A172 (cell line): ENCODE data around the gene TARBP1.

- RAMPAGE, long total RNA, result no peak
Measured at GRCh38 chr1:232620190-232620850, 9.6 kb downstream of the SIPA1L2 start.

DNA sequence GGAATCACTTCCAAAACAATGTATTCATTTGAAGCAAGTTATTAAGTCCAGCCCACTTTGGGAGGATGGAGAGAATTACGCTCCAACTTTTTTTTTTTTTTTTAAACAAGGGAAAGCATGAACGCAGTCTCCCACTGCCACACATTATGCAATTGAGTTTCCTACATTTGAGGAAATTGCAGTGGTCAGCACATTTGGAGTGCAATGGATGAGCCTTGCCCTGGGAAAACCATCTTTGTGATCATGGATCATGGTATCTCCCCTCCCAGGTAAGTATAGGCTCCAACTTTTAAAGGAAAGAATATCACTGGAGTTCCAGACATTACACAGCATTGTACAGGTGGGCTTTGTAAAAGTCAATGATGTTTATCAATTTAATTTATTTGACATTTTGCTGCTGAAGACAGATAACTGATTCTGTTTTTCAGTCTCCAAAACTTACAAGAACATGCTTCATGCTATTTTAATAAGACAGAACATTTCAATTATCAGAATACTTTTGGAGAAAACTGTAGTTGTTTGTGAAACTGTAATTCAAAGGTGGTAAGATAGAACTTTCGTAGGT is 26.8 kb downstream of the MAP10 start:
- RAMPAGE, long total RNA, result no peak

- RAMPAGE, long total RNA, result no peak
Measured at GRCh38 chr1:232965508-232966199, 15.2 kb downstream of the NTPCR start.

GRCh38 chr1:232968817-232969493 is 18.5 kb downstream of the NTPCR start:
- RAMPAGE, long total RNA, result no peak

- RAMPAGE, long total RNA, result no peak
Measured at GRCh38 chr1:233081693-233082146, 131.3 kb downstream of the NTPCR start.

DNA sequence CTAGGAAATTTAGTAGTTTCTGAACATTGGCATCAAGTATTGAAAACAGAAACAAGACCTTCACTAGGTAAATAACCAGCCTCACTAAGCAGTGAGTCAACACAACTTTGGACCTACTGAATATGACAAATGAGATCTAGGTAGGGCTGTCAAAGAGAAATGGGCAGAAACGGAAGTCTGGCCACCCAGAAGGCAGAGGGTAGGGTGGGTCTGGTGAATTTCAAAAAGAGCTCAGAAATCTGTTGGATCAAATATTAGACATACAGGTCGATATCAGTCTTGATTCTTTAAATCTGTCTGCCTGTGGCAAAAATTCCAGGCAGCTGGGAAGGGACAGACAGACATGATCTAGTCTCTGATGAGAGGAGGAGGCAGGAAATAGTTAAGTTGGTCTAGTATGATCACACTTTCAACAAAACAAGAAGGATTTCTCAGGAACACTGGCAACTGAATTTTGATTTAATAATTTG is 134.3 kb upstream of the KCNK1 start:
- RAMPAGE, long total RNA, result no peak

DNA sequence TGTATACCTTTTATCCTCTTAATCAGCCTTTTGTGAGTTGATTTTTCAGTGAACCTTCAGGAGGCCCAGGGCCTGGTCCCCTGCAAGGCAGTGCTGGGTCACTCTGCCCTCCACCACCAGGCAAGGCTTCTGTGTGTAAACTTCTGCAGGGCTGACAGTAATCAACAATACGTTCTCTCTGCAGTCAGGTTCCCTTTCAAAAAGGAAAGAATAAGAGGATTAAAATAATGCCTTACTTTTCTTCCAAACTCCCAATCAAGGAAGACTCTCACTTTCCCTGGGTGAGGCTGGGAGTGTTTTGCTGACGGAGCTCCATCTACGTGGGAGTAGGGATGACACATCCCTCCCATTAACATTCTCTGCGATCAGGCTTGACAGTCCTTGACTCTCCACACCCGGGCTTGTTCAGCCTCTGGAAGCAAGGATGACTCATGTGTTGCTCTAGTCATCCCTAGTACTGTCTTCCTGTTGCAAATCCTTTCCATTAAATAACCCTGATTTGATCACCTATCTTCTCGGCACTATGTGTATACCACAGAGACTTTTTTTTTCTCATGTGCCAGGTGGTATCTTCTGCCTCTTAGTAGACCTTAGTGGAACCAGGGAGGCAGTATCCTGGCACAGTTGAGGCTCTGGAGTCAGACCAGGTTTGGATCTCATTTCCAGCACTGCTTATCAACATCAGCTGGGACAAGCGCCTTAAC is 70.3 kb upstream of the KCNK1 start:
- RAMPAGE, long total RNA, result no peak

GRCh38 chr1:233646119-233646776 is 32.3 kb downstream of the KCNK1 start:
- RAMPAGE, long total RNA, result no peak

GRCh38 chr1:233654599-233655068 is 40.7 kb downstream of the KCNK1 start:
- RAMPAGE, long total RNA, result no peak

DNA sequence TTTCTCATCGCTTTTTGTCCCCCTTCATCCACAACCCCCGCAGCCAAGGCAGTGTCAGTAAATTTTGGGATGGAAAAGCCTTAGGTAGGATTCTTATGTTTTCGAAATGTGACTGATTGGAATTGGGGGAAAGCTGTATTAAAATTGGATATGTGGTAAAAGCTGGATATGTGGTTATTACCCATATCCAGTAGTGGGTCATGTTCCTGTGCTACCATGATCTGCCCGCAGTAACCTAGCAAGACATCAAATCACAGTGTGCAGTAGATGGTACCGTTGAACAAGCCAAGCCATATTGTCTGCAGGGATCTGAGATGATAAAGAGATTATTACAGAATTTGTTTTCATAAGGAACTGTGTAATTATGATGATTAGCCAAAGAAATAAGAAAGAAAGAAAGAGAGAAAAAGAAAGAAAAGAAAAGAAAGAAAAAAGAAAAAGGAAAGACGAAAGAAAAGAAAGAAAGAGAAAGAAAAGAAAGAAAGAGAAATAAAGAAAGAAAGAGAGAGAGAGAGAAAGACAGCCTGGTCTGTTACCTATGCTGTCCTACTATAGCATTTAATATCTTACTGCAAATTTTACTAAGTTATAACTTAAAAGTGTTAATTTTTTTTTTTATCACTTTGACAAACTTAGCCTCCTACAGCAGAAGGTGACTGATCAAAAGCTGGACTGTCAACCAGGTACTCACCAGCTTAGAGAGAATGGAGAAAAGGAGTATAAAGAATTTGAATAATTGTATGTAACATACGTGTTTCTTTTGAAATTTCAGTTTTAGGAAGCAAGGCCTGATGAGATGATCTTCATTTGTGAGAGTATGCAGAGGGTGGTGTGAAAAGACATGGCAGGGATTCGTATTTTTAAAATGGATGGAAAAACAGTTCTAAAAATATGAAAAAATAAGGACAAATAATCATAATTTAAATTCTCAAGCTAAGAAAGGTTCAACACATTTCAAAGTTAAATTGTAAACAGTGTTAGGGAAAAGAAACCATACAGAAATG is 43.6 kb downstream of the KCNK1 start:
- RAMPAGE, long total RNA, result no peak

DNA sequence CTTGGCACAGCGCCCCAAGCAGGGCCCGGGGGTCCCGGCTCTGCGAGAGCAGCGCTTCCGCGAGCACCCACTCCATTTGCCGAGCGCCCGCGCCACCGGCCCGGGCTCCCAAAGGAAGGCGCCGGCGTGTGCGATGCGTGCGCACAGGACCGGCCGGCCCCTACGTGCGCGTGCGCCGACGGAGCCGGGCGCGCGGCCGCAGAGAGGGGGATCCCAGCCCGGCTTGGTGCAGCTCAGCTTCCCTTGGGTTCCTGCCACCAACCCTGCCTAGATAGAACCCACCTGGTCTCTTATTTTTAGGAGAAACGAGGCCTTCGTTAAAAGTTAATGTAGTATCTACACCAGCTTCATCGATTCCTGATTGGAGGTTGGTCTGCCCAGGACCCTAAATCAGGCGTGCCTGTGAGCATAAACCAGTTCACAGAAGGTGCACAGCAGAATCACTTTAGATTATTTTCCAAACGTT is at the start of gene TARBP1:
Gene TARBP1 (minus strand): TSS at position 152 of the 466 bp plus-strand sequence.
- RAMPAGE, long total RNA, result no peak

DNA sequence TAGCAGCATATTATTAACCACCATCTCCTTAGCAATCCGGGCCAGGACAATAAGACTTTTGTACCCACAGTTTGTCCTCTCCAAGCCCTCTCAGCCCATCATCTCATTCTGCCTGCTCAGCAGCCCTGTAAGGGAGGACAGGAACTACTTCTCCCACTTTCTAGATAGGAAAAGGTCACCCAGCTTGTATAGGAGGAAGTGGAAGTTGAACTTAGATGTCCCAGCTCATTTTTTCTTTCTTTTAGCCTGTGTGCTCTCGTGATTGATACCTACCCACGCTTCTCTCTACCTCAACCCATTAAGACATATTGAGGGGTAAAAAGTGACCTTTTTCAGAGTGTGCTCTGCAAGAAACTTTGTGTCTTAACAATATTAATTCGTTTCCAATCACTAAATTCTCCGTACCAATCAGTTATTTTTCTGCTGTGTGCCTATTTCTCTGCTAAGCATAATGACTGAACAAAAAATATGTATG is 49.6 kb upstream of the TARBP1 start:
- RAMPAGE, long total RNA, result no peak

GRCh38 chr1:234538412-234538771 is 59.4 kb upstream of the TARBP1 start:
- RAMPAGE, long total RNA, result no peak

- RAMPAGE, long total RNA, result no peak
Measured at GRCh38 chr1:234545449-234546424, 64.2 kb downstream of the IRF2BP2 start.

DNA sequence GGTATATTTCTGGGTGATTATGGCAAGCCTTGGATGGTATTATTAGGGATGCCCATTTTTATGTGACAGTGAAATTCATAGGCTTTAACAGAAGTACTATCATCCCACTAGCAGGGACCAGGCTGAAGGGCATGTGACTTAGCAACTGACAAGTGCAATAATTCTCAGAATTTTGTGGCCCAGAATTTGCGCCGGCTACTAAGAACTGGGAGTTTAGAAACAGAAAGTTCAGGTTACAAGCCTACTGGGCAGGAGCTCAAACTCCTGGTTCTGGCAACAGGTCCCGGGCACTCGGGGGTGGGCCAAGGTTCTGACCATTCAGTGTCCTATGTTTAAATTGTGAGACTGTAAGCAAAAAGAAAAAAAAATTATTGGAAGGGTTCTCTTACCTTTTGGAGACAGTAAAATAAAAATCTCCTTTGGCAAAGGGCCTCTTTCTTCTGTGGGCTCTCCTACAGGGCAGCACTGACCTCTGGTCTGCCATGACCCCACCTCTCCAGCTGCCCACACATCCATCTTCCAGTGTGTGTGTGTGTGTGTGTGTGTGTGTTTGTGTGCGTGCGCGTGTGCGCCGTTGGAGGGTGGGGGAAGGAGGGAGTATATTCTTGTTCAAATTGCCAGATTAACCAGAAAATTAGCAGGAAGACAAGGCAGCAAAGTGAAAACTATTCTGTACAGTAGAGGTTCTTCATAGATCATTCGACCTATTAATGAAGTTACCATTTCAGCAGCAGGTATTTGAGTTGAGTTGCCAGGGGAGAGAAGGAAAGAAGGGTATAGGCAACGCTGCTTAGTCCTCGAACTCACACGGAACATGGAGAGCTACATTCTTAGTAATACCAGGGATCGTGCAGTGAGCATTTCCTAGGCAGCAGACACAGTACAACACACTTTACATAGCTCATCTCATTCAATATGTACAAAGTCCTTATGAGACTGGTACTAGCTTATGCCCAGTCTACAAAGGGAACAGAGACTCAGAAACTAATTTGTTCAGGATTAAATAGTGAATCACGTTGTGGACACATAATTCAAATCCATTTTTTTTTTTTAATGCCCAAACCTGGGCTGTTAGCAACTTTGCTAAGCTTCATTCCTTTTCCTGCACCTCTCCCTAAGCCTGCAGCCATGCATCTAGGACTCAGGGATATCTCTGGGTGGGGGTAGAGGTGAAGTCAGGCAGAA is 25.9 kb downstream of the IRF2BP2 start:
- RAMPAGE, long total RNA, result no peak

DNA sequence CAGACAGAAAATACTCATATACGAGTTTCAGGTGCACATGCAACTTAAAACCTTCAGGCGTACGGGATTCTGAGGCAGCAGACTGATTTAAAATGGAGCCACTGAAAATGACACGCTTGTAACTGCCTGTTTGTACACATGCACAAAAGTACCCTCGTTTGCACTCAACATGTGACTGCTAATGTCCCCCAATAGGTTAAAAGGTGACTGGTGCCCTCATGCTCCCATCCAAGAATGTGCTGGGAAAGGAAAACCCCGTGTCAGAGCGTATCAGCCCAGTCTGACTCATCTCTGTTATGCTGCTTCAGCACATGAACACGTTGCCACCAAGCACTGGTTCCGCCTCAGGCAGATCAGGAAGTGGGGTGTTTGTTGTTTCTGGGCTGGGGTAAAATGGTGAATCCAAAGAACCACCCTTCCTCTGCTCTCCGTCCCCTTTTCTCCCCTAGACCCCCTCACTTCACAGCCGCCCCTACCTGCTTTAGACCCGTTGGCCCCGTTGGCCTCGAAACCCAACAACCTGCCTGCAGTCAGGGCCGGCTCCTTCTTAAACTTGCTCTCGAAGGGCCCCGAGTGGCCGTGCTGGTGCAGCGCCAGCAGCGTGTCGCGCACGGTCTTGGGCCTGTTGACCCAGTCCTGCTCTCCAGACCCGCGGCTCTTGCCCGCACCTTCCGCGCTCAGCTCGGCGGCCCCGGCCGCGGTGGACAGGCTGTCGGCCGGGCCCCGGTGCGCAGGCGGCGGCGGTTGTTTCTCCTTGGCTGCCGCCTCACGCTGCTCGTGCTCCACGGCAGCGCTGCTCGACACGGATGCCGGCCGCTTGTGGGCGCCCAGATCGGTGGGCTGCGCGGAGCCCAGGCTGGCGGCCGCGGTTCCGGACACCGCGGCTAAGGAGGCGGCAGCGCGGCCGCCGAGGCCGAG is 1.7 kb downstream of the IRF2BP2 start:
- RAMPAGE, long total RNA, result no peak

DNA sequence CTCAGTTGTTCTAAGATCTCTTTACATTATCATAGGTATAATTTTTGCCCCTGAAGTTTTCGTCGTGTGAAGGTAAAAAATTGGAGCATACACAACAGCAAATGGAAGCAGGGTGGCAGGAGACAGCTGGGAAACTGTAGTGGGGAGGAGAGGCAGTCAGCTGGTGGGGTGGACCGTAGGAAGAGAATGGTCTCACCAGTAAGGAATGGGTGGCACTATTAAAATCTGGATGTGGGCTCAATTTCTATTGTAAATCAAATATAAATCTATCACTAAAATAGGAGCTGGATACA is 10.3 kb upstream of the IRF2BP2 start:
- RAMPAGE, long total RNA, result no peak

DNA sequence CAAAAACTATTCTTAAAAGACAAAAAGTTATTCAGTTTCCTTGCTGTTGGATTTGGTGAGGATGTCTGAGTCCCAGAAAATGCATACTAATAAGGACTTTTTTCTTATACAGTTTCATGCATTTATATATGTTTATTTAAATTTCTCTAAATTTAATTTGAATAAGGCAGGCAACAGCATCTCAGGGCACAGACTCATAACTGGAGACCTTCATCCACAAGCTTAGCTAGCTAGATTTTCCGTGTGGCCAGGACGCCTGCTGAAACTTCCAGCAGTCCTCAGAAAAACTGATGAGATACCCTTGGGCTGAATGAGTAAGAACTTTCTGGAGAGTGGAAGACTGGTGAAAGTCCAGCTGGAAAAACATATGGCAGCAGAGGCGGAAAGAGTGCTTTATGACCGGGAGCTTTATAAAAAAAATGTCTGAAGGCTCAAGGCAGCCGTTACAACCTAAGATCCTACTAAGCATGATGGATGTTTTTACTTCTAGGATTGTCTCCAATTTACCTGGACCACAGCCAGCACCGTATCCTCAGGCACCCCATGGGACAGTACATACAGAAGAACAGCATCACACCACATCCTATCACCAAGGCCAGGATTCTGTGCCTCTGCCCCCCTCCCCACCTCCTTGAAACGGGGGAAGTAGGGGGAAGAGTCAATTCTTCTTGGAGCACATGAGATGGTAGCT is 11.6 kb upstream of the IRF2BP2 start:
- RAMPAGE, long total RNA, result no peak

DNA sequence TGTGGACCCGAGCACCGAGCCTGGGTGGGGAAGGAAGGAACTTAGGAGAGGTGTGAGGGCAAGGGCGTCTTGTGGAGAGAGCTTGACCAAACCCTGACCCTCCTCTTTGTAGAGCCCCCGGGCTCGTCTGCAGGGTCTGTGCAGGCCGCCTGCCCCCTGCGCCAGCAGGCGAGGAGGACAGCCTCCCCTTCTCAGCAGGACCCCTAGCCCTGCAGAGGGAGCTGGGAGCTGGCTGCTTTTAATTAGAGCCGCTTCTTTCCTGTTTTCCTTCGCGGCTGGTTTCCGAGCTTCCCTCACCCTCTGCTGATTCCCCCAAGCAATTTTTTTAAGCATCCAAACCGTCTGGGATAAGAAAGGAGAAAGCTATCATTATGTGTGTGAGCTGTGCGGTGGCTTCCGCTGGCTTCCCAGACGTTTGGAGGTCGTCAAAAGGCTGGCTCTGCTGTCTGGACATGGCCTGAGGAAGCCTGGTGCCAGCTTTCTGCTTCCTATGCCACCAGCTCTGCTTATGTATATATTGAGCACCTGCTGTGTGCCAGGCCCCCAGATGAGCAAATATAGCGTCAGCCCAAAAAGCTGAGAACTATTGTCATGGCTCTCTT is 160.2 kb upstream of the IRF2BP2 start:
- RAMPAGE, long total RNA, result no peak

DNA sequence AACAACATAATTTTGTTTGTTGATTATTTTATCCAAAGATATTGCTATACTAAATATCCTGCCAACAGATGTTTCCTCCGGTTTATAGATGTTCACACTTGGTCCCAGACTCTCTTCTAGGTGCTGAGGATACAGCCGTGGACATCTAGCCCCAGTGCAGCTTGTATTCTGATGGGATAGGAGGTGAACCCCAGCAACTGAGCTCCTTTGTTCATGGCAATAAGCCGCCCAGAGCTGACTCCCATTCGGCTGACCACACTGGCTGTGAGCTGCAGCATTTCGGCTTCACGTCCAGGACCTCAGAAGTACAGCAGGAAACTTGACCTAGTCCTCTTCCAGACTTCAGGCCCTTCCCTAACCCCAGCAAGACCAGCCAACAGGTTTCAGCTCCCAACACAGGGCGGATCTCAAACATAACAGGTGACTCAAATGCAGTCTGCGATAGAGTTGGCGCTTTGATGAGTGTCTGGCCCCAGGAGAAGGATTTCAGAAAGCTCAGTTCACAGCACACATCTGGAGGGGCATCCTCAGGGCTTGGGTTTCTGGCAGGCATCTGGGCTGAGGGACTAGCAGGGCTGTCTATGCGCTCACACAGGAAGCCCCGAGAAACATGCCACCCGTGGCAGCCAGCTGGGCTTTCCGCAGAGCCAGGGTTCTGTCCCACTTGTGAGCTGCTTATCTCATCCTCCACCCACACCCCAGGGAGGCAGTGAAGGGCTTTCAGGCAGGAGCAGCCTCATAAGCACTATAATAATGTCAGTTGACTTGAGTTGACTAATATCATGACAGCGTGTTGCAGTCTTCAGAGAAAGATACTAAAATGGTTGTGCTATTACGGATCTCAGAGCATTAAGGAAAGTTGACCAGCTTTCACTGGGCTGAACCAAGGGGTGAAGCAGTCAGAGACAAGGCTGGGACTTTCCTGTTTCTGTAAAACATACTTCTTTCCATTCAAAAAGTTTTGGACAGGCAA is 232.7 kb upstream of the IRF2BP2 start:
- RAMPAGE, long total RNA, result no peak